ENCODE measurements around a stretch of chr4.

DNA sequence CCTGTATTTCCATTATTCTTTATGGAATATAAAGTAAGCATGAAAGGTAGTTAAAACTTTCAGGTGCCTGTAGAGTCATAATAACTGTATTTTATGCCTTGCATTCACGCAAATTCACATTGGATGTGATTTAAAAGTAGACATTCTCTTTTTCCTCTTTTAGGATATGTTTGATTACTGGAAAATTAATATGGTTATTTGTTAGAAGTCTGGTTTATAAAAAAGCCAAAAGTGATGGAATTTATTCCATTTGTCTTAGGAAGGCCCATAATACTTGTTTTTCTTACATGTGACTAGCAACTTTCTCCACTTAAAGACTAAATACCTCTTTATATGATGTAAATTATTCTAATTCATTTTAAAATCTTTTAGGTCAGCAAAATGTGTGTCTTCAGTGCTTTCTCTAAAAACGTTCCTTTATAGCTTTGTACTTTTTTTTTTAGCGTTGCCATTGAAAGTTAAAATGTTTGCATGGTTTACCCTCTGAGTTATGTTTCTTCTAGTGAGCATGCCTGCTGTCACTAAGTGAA, 8.9 kb downstream of the SPCS3 start:
- RRBS: no CpG with 5 or more reads among the region's 3 CpGs

- RRBS: no CpG with 5 or more reads among the region's 8 CpGs
Measured at GRCh38 chr4:176383234-176384075, 63.7 kb downstream of the SPCS3 start.

- RRBS: no CpG with 5 or more reads among the region's 11 CpGs
Measured at GRCh38 chr4:176791389-176792087, 1.2 kb downstream of the VEGFC start.

DNA sequence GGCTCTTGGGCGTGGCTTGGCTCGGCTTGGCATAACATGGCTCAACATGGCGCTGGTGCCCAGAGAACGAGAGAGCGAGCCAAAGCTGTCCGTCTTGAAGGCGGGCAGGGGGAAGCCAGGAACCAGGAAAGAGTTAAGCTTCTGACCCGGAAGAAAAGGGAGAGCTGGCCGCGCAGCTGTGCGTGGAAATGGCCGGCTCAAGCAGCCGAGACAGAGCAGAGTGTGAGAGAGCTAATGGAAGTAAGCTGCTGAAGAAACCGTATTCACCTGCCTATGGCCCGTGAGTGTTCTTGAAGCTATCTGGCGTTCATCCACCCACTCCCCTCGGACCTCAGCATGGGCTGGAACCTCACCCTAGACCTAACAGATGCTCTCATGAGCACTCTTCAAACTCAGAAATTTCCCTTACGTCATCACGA, 286.4 kb upstream of the AGA start:
- RRBS: no CpG with 5 or more reads among the region's 19 CpGs

- RRBS: no CpG with 5 or more reads among the region's 5 CpGs
Measured at GRCh38 chr4:179170359-179170745, 1728.1 kb upstream of the AGA start.

GRCh38 chr4:180059531-180060039, 2183.6 kb upstream of the TENM3 start:
- RRBS: no CpG with 5 or more reads among the region's 23 CpGs

DNA sequence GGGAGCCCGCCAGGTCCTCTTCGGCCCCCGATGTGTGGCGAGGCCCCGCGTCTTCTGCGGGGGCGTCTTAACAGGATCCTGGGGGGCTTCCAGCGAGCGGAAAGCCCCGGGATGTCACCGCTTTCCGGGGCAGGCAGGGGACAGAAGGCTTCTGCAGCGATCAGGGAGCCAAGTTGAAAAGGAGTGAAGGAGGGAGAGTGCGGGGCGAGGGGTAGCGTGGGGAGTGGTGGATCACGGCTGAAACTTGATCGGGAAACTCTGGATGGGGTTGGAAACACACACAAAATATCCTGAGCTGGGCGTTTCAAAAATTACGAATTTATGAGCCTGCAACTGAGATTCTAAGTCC, 98.1 kb upstream of the TENM3 start:
- RRBS: no CpG with 5 or more reads among the region's 21 CpGs

DNA sequence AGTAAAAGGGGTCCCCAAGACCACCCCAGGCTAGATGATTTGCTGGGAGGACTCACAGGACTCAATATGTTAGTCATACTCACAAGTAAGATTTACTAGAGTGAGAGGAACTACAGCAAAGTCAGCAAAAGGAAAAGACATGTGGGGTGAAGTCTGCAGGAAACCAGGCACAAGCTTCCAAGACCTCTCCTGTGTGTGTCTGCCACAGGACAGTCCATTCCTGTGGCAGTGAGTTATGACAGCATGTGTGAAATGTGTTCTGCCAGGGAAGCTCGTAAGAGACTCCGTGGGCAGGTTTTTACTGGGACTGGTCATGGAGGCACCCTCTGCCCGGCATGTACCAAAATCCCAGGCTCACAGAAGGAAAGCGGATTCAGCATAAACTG, 288.3 kb downstream of the TENM3 start:
- RRBS: no CpG with 5 or more reads among the region's 4 CpGs

- RRBS: no CpG with 5 or more reads among the region's 8 CpGs
Measured at GRCh38 chr4:182748256-182748711, 168.9 kb downstream of the DCTD start.

DNA sequence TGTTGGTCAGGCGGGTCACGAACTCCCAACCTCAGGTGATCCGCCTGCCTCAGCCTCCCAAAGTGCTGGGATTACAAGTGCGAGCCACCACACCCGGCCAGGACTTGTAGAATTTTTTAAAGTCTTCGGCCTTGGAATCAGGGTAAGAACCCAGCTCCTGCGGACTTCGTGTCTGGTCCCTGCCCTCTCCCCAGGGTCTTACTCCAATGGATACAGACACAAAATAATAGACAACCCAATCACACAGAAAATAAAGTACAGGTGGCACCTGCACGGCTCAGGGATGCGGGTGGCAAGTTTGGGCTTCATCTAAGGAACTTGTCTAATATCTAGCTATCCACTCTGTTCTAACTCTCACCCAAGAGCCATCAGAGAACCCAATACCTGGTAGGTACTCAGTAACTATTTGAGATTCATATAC, 29.3 kb downstream of the DCTD start:
- RRBS: no CpG with 5 or more reads among the region's 10 CpGs

DNA sequence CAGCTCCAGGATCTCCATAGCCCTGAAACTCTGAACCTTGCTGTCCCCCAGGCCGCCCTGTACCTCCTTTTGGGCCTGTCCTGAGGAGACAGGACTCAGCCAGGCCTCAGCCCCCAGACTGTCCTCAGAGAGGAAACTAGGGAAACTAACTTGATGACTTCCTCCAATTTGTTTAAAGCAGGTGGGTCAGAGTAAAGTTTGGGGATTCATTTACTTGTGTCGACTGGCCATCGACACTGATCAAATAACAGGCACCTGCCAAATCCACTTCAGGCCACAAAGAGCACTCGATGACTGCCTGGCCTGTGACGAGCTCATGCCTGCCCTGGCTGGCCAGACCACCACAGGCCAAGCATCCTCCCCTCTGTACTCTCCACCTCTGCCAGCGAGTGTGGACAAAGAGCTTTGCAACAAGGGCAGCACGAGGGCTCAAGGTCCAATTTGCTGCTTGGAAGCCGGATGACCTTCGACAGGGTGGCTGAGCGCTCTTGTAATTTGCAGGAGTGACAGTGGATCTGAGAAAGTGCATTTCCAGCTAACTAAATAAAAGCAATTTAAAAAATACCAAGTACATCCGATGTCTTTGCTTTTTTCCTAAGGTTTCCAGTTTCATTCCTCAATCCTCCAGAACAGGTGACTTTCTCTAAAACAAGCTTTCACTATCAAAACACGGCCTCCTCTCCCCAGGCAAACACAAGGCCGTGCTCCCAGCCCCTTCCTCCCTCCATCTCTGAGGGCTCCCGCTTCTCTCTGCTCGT, 19.1 kb downstream of the DCTD start:
- RRBS: no CpG with 5 or more reads among the region's 15 CpGs

DNA sequence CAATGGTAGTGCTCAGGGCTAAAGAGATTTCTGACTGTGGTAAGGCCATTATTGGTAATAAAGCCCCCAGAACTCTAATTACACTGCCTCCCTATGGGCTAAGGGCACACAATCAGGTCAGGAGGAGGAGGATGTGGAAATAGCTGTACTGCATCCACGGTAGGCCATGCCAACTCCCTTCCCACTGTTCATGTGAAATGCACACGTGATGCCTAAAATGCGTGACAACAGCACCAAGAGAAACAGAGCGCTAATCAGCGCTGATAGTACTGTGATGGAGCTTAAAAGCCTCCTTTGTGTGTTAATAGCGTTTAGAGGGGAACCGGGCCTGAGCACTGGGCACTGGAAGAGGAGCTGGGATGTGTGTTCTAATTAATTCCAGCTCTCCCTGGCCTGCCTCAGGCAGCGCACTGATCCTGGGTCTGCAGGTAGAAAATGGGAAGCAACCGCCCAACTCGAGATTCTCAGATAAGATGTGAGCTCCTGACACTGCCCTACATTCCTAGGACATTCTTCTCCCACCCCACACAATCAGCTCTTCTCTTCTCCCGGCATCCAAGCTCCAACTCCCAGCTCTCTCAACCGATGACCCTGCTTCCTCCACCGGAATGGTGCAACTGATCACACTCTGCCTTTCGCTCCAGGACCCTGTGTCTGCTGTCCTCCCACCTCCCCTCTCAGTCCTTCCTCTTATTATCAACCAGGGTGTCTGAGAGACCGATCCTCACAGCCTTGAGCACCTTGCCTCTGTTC, 12.8 kb downstream of the DCTD start:
- RRBS: no CpG with 5 or more reads among the region's 15 CpGs

DNA sequence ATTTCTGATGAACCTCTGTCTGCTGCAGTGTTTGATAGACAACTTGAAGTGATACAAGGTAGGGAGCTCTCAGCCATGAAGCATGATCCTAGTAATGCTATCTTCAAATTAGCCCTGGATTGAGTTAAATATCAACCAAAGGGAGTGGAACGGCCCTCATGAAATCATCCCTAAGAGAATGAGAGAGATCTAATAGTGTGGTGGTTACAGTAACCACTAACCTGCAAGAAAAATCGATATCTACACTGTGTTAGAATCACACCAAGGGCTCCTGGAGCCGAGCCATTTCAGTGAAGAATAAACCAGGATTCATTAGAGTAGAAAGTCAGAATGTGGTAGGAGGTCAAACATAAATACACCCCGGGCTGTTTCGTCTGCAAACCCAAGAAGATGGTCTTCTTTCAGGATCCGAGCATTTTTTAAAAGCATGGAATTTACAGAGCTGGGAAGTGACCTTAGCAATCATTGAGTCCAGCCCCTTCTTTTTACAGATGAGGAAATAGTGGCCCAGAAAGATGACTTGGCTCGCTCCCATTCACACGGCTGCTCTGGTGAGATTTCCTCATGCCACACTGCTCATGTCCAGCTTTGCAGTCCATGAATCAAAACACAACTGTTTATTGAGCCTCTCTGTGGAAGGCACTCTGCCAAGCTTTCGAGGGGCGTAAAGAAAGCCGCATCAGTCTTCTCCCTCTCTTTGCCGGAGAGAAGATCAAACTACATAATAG, 5.5 kb upstream of the DCTD start:
- RRBS: no CpG with 5 or more reads among the region's 12 CpGs

GRCh38 chr4:183430562-183431099, 13.8 kb upstream of the CDKN2AIP start:
- RRBS: no CpG with 5 or more reads among the region's 9 CpGs

- RRBS: no CpG with 5 or more reads among the region's 14 CpGs
Measured at GRCh38 chr4:183482096-183482656, 22.7 kb upstream of the ING2 start.

DNA sequence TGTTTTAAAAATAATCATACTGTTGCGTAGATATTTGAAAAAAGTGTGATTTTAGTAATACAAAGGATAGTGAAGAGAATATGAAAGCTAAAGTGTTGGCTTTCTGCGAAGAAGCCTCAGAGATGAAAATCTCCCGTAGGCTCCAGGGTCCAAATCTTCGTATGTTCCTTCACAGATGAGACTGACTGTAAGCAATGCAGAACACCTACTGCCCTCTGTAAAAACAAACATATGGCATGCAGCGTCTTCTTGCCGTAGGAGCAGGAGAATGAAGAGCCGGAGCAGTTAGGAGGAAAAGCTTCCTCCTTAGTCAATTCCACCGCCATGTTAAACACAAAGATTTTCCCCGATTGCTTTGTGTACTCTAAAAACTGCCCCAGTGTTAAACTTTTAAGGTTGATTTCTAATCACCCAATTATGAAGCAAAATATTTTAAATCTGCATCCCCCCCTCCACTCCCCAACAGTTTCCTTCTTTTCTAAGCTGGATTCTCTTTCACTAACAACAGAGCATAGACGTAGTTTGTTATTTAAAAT, 22.5 kb downstream of the RWDD4 start:
- RRBS: no CpG with 5 or more reads among the region's 10 CpGs

GRCh38 chr4:183905641-183906191, 609 bp downstream of the STOX2 start:
- RRBS: 99% methylated on average over 12 of the region's 59 CpGs

DNA sequence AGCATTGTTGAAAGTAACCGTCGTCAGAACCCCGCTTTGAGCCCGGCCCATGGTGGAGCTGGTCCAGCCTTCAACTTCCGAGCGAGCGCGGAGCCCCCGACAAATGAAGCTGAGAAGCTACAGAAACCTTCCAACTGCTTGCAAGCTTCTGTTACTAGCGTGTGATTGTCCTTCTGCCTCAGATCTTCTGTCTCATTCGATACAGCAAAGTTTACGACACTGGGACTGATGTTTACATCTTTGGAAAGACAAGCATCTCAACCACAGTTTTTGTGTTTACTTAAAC, 112.0 kb downstream of the STOX2 start:
- RRBS: no CpG with 5 or more reads among the region's 12 CpGs

- RRBS: no CpG with 5 or more reads among the region's 22 CpGs
Measured at GRCh38 chr4:184039802-184040398, 134.8 kb downstream of the STOX2 start.